Right ventricle myocardium (tissue), 1 donor: Measurements from ENCODE around the gene KCNE1.

DNA sequence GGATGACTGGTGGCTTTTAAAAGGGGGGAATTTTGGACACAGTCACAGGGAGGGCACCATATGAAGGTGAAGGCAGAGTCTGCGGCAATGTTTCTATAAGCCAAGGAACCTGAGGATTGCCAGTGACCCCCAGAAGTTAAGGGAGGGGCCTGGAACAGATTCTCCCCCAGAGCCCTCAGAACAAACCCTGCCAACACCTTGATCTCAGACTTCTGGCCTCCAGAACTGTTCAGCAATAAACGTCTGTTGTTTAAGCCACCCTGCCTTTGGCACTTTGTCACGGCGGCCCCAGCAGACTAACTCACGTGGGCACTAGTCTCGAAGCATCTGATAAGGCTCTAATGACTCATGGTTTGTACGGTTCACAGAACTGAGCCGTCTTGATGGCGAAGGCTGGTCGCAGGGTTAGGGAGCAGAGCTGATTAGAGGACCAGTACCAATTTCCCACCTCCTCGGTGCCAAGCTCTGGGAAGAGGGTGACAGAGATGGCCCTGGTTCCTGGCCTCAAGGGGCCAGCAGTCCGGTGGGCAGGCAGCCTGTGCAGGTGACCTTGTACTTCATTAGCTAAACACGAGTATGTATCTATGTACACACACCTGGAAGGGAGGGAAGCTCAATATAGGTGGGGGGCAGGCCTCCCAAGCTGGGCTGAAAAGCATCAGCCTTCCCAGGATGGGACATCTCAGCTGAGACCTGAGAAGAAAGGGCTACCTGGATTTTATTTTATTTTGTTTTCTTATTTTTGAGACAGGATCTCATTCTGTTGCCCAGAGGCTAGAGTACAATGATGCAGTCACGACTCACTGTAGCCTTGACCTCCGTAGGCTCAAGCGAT lies 112.8 kb downstream of the MRPS6 start:
- PRO-cap, 2 experiments: no peak in any of the 2 experiments

DNA sequence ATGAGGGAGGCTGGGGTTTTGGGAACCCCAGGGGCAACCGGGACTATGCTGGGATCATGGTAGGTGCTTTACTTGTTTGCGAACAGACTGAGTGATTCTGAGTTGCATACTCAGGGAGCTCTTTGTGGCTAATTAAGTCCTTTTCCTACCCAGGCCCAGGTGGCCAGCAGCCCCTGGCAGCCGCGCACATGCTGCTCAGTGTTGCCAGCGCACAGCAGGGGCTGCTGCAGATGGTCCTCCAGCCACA lies 131.0 kb downstream of the MRPS6 start:
- PRO-cap, 2 experiments: no peak in any of the 2 experiments

GRCh38 chr21:34511888-34512685 lies at the start of gene KCNE1:
Gene KCNE1, minus strand, starts transcription at chr21:34512210.
- PRO-cap, 2 experiments: peak in 1 of 2 experiments; most common minus-strand start chr21:34512210 (in 1)

DNA sequence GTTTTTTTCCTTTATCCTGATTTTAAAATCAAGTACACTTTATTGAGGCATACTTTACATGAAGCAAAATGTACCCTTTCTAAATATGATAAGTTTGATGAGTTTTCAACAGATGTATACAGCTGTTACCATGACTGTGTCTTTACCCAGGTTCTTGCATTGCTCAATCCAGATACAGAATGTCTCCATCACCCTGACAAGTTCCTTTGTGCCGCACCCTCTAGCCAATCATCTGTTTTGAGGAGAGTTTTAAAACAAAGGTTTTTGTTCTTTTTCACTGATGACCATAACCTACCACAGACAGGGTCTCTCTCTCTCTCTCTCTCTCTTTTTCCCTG lies 1.1 kb upstream of the KCNE1 start:
- PRO-cap, 2 experiments: no peak in any of the 2 experiments

GRCh38 chr21:34807914-34808697 lies 139.3 kb downstream of the CLIC6 start:
- PRO-cap, 2 experiments: no peak in any of the 2 experiments

- PRO-cap, 2 experiments: no peak in any of the 2 experiments
These were observed 174.8 kb downstream of the CLIC6 start for GRCh38 chr21:34843478-34844146.

GRCh38 chr21:34853620-34854340 lies 185.0 kb downstream of the CLIC6 start:
- PRO-cap, 2 experiments: no peak in any of the 2 experiments

DNA sequence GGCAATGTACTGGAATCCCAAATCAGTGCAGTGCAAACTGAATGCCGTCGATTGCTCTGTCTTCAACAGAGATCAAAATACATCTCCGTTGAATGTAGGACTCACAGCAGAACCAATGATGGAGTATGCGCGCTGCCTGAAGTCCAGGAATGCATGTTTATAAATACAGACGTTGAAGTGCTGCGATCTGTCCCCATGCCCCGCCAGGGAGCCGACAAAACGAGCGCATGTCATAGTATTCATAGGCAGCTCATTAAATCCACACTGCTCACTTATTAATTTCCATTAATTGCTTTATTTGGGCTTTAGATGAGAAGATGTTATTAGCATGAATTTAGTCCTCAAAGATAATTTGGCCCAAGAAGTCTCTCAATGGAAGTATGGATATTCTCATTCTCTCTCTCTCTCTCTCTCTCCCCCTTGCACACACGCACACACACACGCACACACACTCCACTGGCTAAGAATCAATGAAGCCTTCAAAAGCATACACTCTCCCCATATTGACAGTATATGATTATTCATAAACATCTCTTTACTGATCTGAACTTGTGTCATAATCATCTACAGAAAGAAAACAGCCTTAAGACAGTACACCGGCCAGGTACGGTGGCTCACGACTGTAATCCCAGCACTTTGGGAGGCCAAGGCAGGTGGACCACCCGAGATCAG lies 175.2 kb downstream of the RUNX1 start:
- PRO-cap, 2 experiments: no peak in any of the 2 experiments

- PRO-cap, 2 experiments: no peak in any of the 2 experiments
These were observed 158.2 kb downstream of the RUNX1 start for GRCh38 chr21:34890554-34891665.

DNA sequence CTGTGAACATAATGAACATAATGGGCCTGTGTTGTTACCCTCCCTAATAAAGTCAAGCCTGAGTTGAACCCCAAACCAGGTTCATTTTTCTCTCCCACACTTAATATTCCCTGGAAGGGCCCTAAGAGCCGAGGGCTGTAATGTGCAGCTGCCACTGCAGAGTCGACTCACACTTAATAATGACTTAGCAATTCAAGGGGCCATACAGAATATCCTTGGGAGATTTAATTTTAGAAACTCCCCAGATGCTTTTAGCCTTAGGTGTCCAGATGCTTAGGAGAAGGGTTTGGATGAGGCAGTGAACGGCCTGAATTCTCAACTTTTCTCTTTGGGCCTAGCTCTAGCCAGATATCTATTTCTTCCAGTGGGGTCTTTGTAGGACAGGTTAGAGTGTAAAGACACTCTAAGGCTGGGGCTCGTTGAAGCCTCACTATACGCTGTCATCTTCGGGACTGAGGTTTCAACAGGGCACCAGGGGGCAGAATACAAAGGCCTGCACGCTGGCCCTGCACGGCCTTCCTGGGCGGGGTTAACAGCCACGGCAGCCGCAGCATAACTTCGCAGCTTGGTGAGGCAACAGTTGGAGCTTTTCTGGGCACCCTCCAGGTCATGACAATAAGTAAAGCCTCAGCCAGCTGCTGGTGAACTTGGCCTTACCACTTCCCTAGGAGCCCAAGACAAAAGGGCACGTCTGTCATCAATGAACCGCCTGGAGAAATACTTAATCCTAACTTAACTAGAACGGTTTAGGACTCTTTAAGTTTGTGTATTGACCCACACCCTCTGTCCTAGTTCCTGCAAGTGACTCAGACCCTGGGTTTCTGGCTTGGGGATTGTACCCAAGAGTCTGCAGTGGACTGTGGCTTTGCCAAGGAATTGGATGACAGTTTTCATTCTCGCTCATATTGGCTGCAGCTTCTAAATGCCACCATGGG lies 2.1 kb upstream of the RUNX1 start:
- PRO-cap, 2 experiments: no peak in any of the 2 experiments

- PRO-cap, 2 experiments: no peak in any of the 2 experiments
These were observed 157.3 kb upstream of the RUNX1 start for GRCh38 chr21:35206536-35206752.

- PRO-cap, 2 experiments: no peak in any of the 2 experiments
These were observed 378.5 kb upstream of the RUNX1 start for GRCh38 chr21:35427568-35428038.

GRCh38 chr21:35849979-35850613 lies 210.2 kb downstream of the SETD4 start:
- PRO-cap, 2 experiments: no peak in any of the 2 experiments

DNA sequence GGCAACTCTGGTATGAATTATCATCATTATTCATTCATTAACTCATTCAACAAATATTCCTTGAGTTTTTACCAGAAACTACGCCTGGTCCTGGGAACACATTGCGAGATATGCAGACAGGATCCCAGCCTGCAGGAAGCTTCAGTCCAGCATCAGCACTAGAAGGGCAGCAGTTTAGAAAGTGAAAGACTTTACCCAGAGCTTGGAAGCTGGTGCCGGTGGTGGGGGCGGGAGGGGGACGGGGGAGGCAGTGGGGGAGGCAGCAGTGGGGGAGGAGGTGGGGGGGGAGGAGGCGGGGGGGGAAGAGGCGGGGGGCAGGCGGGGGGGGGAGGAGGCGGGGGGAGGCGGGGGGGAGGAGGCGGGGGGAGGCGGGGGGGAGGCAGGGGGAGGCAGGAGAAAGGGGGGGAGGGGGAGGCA lies 55.8 kb downstream of the SETD4 start:
- PRO-cap, 2 experiments: no peak in any of the 2 experiments

DNA sequence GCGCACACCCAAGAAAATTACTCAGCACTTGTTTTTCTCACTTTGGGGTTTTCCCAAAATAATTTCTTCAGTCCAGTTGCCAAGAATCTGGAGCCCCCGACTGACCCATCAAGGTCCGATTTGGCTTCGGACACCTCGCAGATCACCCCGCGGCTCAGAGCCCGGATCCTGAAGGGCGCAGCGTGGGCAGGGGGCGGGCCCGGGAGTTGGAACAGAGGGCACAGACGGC lies 180 bp upstream of the CBR3 start:
- PRO-cap, 2 experiments: peak in 2 of 2 experiments; most common plus-strand start position 84 of the sequence (in 1); most common minus-strand start position 170 of the sequence (in 2)

- PRO-cap, 2 experiments: no peak in any of the 2 experiments
These were observed 74.0 kb upstream of the MORC3 start for GRCh38 chr21:36245809-36246638.

GRCh38 chr21:36297754-36298585 lies 22.0 kb upstream of the MORC3 start:
- PRO-cap, 2 experiments: peak in 1 of 2 experiments; most common plus-strand start chr21:36298382 (in 1); most common minus-strand start chr21:36298307 (in 1)

DNA sequence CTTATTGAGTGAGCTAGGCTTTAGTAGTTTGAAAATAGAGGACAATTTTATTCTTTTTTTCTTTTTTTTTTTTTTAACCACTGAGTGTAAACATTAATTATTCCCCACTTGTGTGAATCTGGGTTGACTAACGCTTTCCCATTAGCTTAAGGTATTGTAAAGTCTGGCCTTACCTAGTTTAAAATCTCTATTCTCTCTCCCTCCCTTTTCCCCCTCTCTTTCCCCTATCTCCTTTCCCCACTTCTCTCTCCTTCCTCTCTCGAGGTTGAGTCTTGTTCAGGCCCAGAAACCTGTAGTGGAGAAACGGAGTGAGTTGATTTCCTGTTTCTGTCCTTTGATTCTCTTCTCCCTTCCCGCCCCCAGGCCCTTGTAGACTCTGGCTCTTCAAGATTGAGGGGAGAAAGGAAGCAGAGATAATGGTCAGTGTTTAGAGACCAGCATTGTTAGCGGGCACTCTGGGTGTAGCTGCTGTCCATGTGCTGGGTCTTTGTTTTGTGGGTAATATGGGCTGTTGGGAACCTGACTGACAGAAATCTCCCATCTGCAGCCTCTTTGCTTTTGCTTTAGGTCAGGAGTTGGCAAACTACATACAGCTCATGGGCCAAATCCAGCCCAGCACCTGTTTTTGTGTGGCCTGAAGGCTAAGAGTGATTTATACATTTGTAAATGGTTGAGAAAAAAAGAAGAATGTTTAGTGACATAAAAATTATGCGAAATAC lies 1.6 kb downstream of the MORC3 start:
- PRO-cap, 2 experiments: no peak in any of the 2 experiments

GRCh38 chr21:36347443-36348114 lies 27.6 kb downstream of the MORC3 start:
- PRO-cap, 2 experiments: no peak in any of the 2 experiments

GRCh38 chr21:36718933-36719568 lies 20.1 kb downstream of the SIM2 start:
- PRO-cap, 2 experiments: no peak in any of the 2 experiments